A172 (cell line): ENCODE data around the gene FAM124B.

- RAMPAGE, long total RNA: no peak
Observed at GRCh38 chr2:219567282-219567892, 4.0 kb downstream of the OBSL1 start.

DNA sequence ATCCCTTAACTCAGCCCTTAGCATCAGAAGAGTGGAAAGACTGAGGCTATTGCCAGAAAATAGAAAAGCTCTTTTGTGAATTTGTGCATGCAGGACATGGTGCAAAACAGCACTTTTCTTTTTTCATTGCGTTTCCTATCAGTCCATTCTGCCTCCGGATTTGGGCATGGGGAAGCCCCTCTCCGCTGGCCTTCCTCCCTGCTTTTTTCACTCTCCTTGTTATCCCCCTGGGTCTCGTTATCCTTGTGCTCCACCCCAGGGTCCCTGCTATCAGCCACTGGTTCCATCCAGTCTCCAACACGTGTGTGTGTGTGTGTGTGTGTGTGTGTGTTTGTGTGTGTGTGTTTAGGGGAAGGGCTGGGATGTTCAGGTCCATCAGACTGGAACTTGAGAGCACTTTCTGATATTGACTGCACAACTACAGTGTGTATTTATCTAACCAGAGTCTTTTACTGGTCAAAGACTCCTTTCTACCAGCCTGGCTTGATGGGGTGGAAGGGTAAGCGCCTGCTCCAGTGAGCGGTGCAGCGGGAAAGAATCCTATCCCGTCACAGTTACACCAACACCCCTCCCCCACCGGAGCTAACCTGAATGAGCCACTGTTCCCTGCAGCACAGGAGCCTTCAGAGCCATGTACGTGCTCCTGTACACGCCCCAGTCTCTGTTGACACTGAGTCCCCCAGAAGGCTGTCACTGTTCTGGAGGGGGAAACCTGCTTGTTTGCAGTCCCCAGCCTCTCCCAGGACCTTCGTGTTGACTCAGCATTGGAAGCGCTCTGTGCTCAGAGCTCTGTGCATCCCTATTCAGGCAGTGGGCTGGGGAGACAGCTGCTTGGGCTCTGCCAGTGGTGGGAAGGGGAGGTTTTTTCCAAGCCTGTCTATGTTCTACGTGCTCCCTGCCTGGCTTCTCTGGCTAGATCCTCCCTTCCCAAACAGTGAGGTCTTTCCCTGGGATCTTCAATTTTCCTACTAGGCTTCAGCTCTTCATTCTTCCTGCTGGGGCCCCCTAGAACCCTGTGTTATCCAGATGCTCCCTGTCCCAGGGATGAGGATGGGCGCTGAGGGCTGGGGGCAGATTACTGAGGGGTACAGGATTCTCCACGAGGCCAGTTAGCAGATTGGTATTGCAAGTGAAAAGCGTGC is 4.7 kb downstream of the INHA start:
- RAMPAGE, long total RNA: no peak

GRCh38 chr2:219922401-219922657 is 294.9 kb downstream of the SLC4A3 start:
- RAMPAGE, long total RNA: no peak

GRCh38 chr2:221203254-221203577 is 368.9 kb downstream of the EPHA4 start:
- RAMPAGE, long total RNA: no peak

GRCh38 chr2:222305609-222306484 is 7.0 kb upstream of the PAX3 start:
- RAMPAGE, long total RNA: no peak

- RAMPAGE, long total RNA: no peak
Observed at GRCh38 chr2:222423405-222423795, 943 bp upstream of the SGPP2 start.

- RAMPAGE, long total RNA: no peak
Observed at GRCh38 chr2:222433324-222433906, 9.1 kb downstream of the SGPP2 start.

DNA sequence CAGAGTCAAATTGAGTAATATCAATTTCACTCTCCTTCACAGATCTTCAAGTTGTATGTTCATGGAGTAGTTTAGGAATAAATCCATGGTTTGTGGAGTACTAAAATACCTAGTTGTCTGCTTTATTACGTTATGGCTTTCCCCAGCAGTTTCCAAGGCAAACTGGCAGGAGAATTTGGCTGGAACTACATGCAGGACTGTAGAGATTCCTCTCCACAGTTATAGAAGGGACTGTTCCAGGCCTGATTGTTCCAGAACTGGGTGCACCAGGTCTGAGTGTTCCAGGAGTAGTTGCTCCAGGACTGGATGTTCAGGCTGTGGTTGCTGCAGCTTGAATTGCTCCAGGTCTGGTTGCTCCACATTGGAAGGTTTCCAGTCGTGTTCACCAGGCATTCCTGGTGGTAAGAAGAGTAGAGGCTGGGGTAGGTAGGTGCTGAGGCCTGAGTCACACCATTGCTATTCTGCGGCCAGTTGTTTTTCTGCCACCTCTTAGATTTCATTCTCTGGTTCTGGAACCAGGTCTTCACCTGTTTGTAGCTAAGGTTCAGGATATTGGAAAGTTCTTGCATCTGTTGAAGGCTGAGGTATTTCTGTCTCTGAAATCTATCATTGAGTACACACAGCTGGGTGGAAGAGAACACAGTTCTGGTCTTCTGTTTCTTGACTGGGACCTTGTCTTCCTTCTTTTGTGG is 28.2 kb downstream of the SGPP2 start:
- RAMPAGE, long total RNA: no peak

- RAMPAGE, long total RNA: no peak
Observed at GRCh38 chr2:222537797-222538216, 113.5 kb downstream of the SGPP2 start.

GRCh38 chr2:222934829-222935336 is 74.0 kb downstream of the ACSL3 start:
- RAMPAGE, long total RNA: no peak

GRCh38 chr2:223055158-223055699 is 3.2 kb downstream of the KCNE4 start:
- RAMPAGE, long total RNA: no peak

DNA sequence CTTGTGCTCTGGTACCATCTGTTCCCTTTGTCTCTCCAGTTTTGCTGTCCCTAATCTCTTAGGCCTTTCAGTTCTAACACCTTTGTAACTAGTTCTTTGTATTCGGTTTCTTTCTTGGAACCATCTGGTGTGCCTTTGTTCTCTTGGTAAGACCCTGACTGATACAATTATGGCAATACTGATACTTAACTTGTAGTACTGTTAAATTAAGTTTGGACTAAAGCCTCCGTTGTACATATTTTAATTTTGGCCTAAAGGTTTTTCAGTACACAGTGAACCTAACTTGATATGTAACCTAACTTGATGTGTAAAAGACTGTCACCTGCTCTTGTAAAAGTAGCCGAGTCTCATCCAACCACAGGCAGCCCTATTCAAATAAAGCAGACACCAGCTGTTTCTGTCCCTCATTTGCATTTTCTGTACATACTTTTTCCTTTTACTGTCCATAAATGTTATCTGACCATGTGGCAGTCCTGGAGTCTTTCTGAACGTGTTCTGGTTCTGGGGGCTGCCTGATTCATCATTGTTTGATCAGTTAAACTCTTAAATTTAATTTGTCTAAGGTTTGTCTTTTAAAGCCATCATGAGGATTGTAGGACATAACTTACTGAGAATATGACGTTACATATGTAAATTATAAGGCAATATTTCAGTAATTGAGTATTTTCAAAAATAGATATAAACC is 4.7 kb upstream of the MRPL44 start:
- RAMPAGE, long total RNA: no peak

DNA sequence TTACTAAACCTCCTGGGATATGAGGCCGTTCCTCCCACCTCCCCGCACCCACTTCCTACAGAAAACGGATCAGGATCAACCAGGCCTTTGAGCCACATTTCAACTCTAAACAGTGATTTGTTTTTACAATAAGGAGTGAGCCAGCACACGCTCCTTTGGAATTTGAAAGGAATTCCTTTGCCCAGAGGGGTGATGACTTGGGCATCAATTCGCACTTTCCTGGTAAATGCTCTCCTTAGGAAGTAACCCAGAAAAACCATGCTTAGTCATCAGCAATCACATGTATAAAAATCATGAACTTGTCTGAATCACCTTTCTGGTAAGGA is 180.4 kb downstream of the FAM124B start:
- RAMPAGE, long total RNA: no peak

DNA sequence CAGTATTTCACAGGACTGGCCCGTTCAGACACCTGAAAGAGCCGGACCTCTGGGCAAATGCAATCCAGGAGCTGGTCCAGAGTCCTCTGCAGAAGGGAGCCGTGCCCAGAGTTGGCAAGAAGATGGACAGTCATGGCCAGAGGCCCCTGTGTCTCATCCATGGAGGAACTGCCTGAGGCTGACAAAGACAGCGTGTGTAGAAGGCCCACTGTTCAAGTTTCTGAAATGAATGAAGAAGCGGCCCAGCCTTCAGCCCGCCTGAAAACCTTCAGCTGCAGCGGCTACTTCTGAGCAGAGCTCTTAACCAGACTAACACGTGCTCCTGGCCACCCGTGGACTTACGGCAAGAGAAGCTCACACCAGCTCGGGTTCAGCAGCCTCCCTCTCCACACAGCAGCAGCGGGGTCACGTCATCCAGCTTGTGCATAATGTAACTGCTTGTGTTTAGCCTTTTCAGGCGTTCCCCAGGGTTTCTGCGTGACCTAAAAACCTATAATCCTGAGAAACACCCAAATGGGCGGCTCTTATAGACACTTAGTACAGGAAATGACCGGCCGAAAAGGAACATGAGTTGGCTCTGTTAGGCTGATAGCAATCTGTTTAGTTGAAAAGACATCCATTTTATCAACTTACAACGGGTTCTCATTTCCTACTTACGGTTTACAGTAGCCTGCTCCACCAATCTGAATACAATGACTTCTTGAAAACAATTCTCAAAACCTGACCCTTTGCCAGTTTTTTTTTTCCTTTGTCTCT is at the start of gene FAM124B:
Gene FAM124B, minus strand, starts transcription at position 500 of the 756 bp plus-strand sequence.
- RAMPAGE, long total RNA: no peak

DNA sequence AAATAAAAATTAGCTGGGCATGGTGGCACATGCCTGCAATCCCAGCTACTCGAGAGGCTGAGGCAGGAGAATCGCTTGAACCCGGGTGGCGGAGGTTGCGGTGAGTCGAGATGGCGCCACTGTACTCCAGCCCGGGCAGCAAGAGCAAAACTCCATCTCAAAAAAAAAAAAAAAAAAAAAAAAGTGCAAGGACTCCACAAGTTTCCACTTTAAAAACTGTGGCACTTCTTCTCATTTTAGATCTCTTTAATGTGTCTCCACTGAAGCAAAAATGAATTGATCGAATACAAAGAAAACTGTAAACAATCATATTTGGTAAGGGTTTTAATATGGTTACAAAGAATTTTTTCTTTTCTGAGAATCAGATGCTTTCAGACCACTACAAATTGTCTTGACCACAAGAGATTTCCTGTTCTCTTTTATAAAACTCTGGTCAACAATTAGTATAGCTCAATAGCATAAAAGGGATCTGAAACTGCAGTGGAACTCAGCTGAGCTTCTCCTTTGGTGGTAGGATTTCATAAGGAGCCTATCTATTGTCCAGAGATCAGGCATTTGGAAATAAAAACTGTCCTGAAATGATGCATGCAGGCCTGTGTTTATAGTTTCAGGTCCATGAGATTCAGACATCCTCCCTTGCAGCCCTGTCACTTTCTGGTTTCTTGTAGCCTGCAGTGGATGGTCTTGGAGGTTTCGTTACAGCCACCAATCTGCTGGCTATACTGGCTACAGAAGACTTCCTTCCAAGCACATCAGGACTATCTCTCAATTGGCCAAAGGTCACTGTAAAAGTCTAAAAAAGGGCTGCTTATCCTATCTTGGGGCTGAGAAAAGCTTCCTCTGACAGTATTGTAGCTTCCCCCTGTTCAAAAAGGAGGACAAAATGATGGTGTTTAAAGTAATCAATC is 120.1 kb downstream of the DOCK10 start:
- RAMPAGE, long total RNA: no peak

- RAMPAGE, long total RNA: no peak
Observed at GRCh38 chr2:224942438-224942648, 99.9 kb downstream of the DOCK10 start.

GRCh38 chr2:224946698-224947554 is 95.3 kb downstream of the DOCK10 start:
- RAMPAGE, long total RNA: no peak

- RAMPAGE, long total RNA: no peak
Observed at GRCh38 chr2:225040772-225041927, 1.1 kb downstream of the DOCK10 start.

GRCh38 chr2:225452187-225452506 is 52.6 kb downstream of the NYAP2 start:
- RAMPAGE, long total RNA: no peak

DNA sequence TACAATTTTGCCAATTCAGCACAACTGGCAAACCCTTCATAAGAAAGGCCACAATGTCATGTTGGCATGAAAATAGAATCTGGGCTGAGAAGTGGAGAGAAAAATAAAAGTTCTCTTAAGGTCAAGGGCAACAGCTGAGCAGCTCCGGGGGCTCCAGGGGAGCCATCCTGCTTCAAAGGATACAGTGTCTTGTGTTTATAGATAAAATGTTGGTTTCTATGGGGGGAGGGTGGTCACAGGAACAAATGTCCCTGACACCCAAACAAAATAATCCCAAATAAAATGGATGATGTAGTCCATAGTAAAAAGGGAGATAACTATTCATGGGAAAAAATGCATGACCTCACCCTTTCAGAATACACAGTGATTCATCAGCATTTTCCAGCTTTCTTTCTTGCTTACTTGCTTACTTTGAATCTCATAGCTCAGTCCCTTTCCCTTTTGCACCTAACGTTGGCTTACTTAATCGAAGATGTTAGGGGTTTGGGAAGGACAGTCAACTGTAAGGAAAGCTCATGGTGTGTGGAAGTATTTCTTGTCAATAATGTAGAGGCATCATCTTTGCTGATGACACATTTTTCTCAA is 495.0 kb downstream of the NYAP2 start:
- RAMPAGE, long total RNA: no peak